ENCODE results near the gene COTL1.

DNA sequence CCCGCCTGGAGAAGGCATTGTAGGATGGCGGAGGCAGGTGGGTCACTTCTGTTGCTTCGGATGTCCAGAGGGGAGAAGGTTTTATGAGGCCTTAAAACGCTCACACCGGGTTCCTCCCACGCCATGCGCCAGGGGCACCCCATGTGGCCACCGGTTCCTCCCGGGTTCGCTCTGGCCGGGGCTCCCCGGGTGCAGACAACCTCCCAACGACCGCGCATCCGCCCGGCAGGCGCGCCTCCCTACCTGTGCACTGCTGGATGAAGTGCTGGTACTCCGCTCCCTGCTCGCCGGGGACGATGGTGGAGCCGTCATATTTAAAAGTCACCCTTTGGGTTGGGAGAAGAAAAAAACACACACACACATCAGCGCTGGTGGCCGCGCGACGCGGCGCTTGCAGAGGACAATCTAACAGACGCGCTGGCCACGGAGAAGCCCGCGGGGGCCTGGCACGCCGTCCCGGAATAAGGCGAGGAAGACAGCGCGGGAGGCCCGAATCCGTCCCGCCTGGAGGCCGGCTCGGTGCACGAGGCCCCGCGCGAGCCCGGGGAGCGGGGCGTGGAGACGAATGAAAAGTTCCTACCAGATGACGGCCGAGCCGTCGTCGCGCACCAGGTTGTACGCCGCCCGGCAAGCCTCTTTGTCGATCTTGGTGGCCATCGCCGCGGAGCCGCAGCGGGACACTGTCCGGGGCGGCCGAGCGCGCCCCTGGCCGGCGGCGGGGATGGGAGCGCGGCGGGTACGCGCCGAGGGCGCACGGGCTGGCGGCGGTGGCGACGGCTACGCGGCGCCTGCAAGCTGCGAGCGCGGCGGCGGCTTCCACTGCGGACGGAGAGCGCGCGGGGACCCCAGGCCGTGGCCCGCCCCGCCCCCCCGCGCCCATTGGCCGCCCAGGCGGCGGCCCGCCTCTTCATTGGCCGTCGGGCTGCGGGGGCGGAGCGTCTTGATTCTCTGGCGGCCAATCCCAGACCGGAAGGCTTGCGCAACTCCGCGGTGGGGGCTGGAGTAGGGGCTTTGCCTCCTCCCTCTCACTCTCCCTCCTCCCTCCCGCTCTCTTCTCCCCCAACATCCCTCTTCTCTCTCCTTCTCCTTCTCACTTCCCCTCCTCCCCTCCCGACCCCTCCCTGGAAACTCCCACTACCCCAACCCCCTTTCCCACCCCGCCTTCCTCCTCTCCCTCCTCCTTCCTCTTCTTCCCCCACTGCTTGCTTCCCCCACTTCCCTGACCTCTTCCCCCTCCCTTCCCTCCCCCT, at the start of gene COTL1:
Gene COTL1 (minus strand): TSS at position 821 of the 1,250 bp plus-strand sequence.
- RRBS, result 1% methylated on average over 37 of the region's 125 CpGs
CAGE:
- cytosol, long polyA plus RNA, result start-site peak on the minus strand centred at position 366 of the sequence, 185 bp wide, 181 and 134 reads in 2 replicates; start-site peak on the minus strand centred at position 671 of the sequence, 150 bp wide, 403 and 364 reads in 2 replicates
- long polyA plus RNA, result no peak
- nucleus, long polyA plus RNA, result no peak

- RRBS, result no CpG with 5 or more reads among the region's 22 CpGs
CAGE:
- cytosol, long polyA plus RNA, result no peak
- long polyA plus RNA, result no peak
- nucleus, long polyA plus RNA, result no peak
These were observed 25.9 kb downstream of the USP10 start for GRCh38 chr16:84725302-84726430.

DNA sequence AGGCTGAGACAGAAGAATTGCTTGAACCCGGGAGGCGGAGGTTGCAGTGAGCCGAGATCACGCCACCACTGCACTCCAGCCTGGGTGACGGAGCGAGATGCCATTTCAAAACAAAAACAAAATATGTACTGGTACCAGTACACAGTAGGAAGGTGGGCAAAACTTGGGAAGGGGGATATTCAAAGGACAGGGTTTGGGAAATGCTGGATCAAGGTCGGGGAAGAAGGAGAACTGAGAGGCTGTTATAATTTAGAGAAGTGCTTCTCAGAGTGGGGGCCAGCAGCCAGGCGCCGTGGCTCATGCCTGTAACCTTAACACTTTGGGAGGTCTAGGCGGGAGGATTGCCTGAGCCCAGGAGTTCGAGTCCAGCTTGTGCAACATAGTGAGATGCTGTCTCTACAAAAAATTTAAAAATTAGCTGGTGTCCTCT, 5.2 kb downstream of the CRISPLD2 start:
- RRBS, result no CpG with 5 or more reads among the region's 11 CpGs
CAGE:
- cytosol, long polyA plus RNA, result no peak
- long polyA plus RNA, result no peak
- nucleus, long polyA plus RNA, result no peak

DNA sequence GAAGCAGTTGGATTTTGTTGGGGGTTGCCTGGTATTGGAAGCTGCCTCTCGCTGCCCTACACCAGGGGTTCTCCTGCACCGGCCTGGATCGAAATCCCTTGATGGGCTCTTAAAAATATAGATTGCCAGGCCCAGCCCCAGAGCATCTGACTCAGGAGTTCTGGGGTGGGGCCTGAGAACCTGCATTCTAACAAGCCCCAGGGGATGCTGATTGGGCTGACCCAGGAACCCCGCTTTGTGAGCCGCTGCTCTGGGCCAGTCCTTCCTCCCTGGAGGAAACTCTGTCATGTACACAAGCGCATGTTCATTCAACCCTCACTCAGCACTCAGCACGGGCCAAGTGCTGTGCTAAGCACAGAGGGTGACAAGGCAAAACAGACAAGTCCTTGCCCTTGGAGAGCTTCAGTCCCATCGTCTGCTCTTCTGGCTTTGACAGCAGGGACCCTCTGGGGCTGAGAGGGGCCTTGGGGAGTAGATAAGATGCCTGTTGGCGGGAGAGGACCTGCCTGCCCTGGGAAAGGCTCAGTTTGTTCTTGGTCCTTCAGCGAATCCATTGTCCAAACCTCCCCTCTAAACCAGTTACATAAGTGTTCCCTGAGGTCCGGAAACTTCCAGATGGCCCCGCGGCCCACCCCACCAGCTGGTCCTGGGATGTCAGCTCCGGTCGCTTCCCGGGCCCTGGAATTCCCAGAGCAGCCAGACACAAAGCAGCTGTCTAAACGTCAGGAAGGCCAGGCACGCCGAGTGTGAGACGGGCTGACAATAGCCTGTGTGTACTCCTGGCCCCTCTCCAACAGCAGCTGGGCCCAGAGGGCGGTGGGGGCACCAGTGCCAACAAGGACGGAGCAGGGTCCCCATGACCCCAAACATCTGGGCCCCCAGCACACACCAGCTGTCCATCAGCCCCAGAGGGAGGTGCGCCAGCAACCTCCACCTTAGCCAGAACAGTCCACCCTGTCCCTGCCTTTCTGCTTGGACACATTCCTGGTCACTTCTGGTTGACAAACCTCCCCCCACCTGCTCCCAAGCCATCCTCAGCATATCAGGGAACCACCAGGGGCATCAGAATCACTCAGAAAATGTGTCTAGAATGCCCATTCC, 88.8 kb downstream of the ZDHHC7 start:
- RRBS, result 11% methylated on average over 3 of the region's 23 CpGs
CAGE:
- cytosol, long polyA plus RNA, result no peak
- long polyA plus RNA, result no peak
- nucleus, long polyA plus RNA, result no peak

GRCh38 chr16:84995592-84996139, 15.7 kb downstream of the ZDHHC7 start:
- RRBS, result no CpG with 5 or more reads among the region's 10 CpGs
CAGE:
- cytosol, long polyA plus RNA, result no peak
- long polyA plus RNA, result no peak
- nucleus, long polyA plus RNA, result no peak

- RRBS, result no CpG with 5 or more reads among the region's 7 CpGs
CAGE:
- cytosol, long polyA plus RNA, result no peak
- long polyA plus RNA, result no peak
- nucleus, long polyA plus RNA, result no peak
These were observed 3.9 kb downstream of the KIAA0513 start for GRCh38 chr16:85031367-85031926.

- RRBS, result no CpG with 5 or more reads among the region's 23 CpGs
CAGE:
- cytosol, long polyA plus RNA, result no peak
- long polyA plus RNA, result no peak
- nucleus, long polyA plus RNA, result no peak
These were observed 28.0 kb downstream of the KIAA0513 start for GRCh38 chr16:85055306-85056373.

GRCh38 chr16:85090496-85091257, 21.6 kb downstream of the CIBAR2 start:
- RRBS, result 81% methylated on average over 2 of the region's 8 CpGs
CAGE:
- cytosol, long polyA plus RNA, result no peak
- long polyA plus RNA, result no peak
- nucleus, long polyA plus RNA, result no peak

DNA sequence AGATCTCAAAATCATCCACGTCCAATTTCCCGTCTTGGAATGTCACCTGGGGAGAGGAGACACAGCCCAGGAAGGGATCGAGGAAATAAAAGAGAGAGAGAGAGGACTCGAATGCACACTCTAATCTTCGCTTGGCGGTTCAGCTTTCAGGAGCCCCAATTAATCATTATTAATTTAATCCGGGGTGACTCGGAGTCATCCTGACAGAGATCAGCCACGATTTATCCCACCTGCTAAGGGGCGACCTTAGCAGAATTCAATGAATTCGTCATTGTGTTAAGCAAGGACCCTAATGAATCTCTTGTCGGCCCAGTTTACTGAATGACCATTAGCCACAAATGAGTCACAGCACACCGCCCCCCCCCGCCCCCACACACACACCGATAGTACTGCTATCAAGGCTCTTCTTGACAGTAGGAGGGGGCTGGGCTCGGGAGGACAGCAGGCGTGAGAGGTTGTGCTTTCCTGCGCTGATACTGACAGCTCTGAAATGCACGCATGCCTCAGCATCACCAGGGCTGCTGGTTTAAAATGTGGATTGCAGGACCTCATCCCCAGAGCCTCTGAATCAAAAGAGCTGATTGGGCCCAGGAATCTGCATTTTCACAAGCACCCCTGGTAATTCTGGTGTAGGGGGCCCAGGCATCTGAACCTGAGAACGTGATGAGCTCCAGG, 190.0 kb upstream of the CIBAR2 start:
- RRBS, result no CpG with 5 or more reads among the region's 20 CpGs
CAGE:
- cytosol, long polyA plus RNA, result no peak
- long polyA plus RNA, result no peak
- nucleus, long polyA plus RNA, result no peak

GRCh38 chr16:85313632-85314137, 201.4 kb upstream of the CIBAR2 start:
- RRBS, result no CpG with 5 or more reads among the region's 8 CpGs
CAGE:
- cytosol, long polyA plus RNA, result no peak
- long polyA plus RNA, result no peak
- nucleus, long polyA plus RNA, result no peak

DNA sequence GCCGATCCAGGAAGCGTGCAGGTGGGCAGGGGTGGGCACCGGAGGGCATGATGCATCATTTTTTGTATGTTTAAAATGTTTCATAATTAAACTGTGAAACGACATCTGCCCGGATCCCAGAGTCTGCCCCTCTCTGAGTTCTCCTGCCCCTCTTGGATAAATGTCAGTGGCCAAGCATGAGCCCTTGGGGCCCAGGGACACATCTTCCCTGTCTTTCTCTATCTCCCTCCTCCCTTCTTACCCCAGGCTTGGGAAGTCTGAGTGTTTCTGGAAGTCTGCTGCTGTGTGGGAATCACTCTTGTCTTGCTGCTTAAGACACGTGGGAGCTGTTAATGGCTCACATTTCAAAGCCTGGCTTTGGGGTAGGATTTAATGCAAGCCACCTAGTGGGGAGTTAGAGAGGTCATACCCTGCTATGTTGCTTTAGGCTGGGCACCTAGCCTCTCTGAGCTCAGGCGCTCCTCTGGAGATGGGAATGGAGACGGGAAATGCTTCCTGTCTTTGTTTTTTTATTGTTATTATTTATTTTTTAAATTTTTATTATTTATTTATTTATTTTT, 218.4 kb upstream of the CIBAR2 start:
- RRBS, result 35% methylated on average over 1 of the region's 8 CpGs
CAGE:
- cytosol, long polyA plus RNA, result no peak
- long polyA plus RNA, result no peak
- nucleus, long polyA plus RNA, result no peak

DNA sequence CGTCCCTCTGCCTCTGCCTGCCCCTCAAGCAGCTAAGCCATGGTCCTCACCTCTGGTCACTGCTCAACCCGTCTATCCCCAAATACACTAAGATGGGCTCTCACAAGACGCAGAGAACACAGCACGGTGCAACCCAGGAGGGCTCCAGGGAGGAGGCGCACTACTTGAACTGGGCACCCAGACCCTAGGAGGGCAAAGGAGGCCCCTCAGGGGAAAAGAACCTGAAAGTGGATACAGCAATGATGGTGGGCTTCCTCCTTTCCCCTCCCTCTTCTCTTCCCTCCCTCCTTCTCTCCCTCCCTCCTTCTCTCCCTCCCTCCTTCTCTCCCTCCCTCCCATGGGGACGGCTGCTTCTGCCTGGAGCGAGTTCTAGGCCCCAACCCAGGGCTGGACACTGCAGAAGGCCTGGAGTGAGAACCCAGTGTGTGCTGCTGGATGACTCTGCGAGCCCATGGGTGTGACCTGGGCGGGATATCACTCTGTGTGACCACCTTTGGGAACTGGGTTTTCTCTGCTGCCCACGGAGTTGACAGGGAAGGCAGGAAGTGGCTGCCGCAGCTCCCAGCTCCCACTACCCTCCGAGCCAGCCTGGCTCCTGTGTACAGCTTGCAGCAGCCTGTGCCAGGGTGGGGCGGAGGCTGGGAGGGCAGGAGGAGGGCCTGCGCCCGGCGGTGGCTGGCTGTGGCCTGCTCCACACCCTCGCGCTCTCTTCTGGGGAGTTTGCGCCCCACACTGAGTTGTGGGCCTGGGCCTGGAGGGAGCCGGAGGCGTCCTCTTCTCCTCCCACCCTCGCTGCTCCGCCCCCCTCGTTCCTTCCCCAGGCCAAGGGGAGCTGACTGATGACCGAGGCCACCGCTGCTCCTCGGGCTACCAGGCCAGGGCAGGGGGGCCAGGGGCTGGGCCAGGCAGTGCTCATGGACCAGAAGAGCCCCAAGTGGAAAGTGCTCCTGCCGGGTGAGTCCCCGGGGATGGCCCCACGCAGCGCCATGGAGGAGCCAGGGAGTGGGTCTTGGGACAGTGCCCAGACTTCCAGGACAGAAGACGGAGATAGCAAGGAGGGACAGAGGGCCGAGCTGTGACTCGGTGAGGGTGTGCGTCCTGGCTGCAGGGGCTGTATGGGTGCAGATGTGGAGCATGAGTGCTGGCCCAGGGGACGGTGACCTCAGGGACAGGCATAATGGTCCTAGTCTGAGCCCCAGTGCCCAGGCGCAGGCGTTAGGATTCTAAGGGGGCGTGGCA, 242.4 kb upstream of the GSE1 start:
- RRBS, result 71% methylated on average over 4 of the region's 39 CpGs
CAGE:
- cytosol, long polyA plus RNA, result no peak
- long polyA plus RNA, result no peak
- nucleus, long polyA plus RNA, result no peak

DNA sequence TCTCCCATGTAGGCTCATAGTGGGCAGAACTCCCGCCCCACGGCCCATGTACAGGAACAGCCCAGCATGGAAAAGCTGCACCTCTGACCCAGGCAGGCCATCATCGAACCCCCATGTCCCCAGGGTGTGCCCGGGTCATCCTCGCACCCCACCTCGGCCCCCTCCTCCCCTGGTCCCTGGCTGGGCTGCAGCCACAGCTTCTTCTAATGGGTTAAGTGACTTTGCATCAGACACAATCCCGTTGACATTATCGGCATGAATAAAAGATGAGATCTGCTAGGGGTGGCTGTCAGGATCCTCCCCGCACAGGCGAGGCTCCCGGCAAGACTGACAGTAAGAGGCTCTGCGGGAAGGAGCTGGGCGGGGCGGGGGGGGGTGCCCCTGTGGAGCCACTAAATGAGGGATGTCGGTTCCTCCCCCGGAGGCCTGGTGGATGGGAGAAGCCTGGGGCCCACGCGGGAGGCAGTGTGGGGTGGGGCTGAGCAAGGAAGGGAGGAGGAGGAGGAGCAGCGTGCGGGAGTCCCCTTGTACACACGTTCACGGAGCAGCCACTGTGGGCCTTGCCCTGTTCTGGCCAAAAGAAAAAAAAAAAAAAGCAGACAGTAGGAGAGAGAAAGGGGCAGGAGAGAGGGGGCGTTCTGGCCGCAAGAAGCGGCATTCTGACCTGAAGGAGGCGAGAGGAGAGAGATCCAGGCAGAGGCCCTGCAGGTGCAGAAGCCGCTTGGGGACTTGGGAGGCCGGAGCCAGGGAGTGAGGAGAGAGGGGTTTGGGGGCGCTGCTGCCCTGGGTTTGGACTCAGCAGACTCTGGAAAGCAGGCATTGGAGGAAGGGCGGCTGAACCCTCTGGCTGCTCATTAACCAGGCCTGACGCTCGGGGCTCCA, 190.9 kb upstream of the GSE1 start:
- RRBS, result 58% methylated on average over 4 of the region's 32 CpGs
CAGE:
- cytosol, long polyA plus RNA, result no peak
- long polyA plus RNA, result no peak
- nucleus, long polyA plus RNA, result no peak

DNA sequence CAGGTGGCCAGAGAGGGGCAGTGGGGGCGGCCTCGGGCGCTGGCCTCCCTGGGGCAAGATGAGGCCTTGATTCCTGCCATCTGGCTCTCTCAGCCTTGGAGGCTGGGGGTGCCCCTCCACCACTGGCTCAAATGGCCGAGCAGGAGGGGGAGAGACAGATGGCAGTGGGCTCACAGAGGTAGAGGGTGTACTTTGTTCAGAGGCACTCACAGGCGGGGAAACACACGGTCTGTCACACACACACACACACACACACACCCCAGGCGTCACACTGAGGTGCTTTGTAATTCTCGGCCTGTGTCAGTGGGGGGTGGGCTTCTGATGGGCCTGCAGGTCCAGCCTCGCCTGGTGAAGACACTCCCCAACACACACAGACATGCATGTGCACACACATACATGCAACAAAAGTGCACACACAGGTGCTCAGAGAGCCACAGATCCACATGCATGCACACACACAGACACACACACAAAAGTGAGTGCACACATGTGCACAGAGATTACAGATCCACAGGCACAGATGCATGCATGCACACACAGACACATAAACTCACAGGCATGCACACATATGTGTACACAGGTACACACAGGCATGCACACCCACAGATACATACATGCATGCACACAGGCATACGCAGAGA, 173.7 kb upstream of the GSE1 start:
- RRBS, result no CpG with 5 or more reads among the region's 10 CpGs
CAGE:
- cytosol, long polyA plus RNA, result no peak
- long polyA plus RNA, result no peak
- nucleus, long polyA plus RNA, result no peak

- RRBS, result no CpG with 5 or more reads among the region's 20 CpGs
CAGE:
- cytosol, long polyA plus RNA, result no peak
- long polyA plus RNA, result no peak
- nucleus, long polyA plus RNA, result no peak
These were observed 98.0 kb upstream of the GSE1 start for GRCh38 chr16:85514976-85515641.

DNA sequence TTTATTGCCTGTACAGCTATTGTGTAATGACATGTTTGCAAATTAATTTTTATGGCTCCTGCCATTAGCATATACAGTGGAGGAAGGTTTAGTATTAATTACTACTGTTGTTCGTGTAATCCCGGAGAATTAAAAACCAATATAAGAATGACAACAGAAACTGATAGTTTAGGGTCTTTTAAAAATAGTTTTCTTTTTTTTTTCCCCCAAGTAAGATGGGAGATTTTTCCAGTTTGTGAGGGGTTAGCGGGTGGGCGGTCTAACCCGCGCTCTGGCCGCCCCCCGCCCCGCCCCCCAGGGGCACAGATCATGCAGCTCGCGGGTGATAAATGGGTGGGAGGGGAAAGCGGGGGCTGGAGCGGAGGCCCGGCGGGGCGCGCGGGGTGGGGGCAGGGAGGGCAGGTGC, 60.3 kb upstream of the GSE1 start:
- RRBS, result 11% methylated on average over 7 of the region's 18 CpGs
CAGE:
- cytosol, long polyA plus RNA, result no peak
- long polyA plus RNA, result no peak
- nucleus, long polyA plus RNA, result no peak

DNA sequence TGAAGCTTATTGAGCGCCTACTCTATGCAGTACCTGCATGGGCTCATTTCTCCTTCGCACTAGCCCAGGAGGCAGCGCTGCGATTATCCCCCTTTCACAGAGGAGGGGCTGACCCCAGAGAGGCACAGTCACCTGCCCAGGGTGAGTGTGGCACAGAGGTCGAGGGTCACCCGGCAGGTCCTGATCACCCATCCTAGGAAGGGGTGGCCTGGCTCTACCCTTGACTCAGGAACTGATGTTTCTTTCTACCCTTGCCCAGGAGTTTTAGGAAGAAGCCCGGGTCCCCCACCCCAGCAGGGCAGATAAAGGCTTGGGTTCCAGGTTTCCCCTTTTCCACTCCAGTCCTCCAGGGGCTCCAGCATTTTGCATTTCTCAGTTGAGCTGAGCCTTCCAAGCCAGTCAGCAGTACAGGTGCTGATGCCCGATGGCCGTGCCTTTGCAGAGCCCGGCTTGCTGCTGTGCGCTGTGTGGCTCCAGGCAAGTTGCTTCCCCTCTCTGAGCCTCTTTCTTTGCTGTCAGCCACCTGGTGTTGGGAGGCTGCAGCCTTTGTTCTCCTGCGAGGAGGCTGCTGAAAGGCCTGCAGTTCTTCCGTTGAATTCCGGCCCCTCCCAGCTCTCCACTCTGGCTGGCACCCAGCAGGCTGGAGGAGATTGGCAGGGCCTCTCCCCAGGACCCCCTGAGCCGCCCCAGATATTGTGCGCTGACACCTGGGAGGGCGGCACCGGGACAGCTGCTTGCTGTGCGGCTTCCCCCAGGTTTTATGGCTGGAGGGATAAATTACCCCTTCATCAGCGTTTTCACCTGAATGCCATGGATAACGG, 35.4 kb upstream of the GSE1 start:
- RRBS, result 98% methylated on average over 2 of the region's 21 CpGs
CAGE:
- cytosol, long polyA plus RNA, result no peak
- long polyA plus RNA, result no peak
- nucleus, long polyA plus RNA, result no peak

GRCh38 chr16:85583155-85584201, 29.6 kb upstream of the GSE1 start:
- RRBS, result no CpG with 5 or more reads among the region's 27 CpGs
CAGE:
- cytosol, long polyA plus RNA, result no peak
- long polyA plus RNA, result no peak
- nucleus, long polyA plus RNA, result no peak

DNA sequence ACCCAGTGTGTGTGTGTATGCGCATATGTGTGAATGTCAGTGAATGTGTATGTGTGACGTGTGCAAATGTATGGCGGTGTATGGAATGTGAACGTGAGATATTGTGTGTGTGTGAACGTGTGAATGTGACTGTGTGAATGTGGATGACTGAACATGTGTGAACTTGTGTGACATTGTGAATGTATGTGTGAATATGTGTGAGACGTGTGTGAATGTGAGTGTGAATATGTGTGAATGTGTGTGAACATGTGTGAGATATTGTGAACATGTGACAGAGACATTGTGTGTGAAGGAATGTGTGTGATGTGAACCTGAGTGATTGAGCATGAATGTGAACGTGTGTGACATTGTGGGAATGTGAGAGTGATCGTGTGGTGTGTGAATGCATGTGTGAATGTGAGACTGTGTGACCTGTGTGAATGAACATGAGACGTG, 23.5 kb upstream of the GSE1 start:
- RRBS, result no CpG with 5 or more reads among the region's 9 CpGs
CAGE:
- cytosol, long polyA plus RNA, result no peak
- long polyA plus RNA, result no peak
- nucleus, long polyA plus RNA, result no peak

DNA sequence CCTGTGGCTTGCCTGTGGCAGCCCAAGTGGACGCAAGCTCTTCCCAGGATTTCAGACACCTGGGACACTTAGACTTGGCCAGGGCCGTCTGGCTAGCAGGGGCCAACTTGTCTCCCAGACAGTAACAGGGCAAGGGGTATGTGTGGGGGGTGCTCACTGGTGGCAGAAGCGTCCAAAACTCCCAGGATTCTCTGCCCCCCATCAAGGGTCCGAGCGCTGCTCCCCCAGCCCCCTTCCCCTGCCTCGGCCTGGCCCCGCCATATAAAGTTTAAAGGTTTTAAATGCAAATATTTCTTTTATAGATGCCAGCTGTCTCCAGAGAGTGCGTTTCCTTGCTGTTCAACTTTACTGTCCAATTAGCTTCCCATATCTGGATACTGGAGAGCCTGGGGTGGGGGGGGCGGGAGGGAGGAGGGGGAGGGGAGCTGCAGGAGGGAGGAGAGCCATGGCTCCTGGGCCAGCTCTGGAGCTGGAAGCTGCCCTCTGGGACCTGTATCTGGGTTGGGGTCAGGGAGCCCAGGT, 6.4 kb upstream of the GSE1 start:
- RRBS, result no CpG with 5 or more reads among the region's 9 CpGs
CAGE:
- cytosol, long polyA plus RNA, result no peak
- long polyA plus RNA, result no peak
- nucleus, long polyA plus RNA, result no peak

Data from IMR-90 (cell line).